WTC11 (cell line): ENCODE results near the gene RAB17.

GRCh38 chr2:237190992-237191505 lies 105.4 kb downstream of the COPS8 start:
- PRO-cap, result no peak

- PRO-cap, result no peak
These were observed 159.0 kb downstream of the COL6A3 start for GRCh38 chr2:237255022-237255349.

GRCh38 chr2:237300039-237300385 lies 114.0 kb downstream of the COL6A3 start:
- PRO-cap, result no peak

GRCh38 chr2:237321075-237321606 lies 92.8 kb downstream of the COL6A3 start:
- PRO-cap, result no peak

GRCh38 chr2:237358982-237359629 lies 54.9 kb downstream of the COL6A3 start:
- PRO-cap, result no peak

DNA sequence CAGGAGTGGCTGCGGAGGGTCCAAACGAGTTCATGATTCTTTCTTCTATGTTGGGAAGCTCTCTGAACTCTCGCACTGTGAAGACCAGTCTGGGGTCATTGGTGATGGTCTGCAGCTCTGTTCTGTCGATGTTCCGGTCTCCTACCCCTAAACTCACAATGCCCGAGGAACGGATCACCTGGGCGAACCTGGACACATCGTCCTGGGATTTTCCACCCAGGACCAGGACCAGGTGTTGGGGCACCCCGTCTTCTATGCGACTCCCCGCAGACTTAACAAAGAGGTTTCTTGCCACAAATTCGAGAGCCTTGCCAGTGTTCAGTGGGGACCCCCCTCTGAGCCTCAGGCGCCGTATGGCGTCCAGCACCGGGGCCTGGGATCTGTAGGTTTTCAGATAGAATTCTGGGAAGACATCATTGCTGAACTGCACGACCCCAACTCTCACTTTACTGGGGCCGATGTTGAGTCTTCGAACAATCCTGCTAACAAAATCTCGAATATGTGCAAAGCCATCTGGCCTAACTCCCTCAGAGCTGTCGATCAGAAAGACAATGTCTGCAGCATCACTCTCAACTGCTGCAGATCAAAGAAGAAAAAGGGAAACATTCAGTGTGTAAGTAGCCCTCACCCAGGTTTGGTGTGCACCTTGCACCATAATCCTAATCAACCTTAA lies 45.2 kb downstream of the COL6A3 start:
- PRO-cap, result no peak

DNA sequence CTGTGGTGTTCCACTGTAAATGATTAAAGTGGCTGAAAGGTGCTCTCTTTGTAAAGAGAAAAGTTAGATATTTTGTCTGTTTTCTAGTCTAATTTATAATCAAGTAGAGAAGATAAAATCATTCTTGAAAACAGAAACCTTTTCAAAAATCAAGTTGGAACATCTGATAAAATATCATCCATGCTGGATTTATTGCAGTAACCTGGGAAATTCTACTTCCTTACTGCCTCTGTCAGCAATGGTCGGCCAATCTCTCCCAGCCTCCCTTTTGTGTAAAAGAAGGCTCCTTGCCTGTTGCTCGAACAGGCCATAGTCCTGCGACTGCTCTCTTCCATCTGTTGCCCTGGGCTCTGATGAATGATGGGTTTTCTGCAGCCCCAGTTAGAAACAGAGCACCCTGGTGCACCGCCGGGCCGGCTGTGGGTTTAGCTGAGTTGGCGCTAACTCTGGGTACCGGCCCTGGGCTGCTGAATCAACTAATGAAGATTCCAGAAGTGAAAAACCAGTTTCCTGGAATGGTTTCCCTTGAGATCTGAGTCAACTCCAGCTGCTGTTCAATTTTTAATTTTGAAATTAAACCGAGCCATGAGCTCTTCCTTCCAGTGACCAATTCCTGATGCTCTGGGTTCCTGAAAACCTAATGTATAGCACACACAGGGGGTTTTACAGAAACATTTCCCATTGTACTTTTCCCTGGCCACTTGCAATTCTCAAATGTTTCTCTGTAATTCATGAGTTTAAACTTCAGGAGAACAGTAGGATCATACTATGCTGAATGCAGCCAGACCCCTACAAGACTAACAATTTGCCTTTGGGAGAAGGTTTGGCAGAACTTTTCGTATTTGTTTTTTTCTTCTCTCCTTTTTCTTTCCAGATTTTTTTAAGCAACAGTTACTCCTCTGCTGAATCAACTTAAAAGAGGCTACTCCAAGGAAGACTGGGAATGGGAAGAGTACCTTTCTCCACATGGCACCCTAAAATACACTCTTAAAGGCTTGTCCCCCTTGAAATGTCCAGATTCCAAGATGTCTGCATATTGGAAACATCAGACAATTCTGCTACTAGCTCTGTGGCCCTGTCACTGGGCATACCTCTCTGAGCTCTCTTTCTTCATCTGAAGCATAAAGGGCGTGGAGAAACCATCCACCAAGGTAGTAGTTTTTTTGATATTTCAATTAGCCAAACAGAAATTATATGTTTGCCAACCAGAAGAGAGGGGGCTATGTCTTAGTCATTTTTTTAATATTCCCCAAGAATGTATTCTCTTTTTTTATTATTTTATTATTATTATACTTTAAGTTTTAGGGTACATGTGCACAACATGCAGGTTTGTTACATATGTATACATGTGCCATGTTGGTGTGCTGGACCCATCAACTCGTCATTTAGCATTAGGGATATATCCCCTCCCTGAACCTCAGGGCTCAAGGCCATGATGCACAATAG lies 5.4 kb downstream of the COL6A3 start:
- PRO-cap, result no peak

GRCh38 chr2:237438075-237438659 lies 24.2 kb upstream of the COL6A3 start:
- PRO-cap, result bidirectional peak, plus-strand start at chr2:237438373, minus-strand start at chr2:237438235

- PRO-cap, result no peak
These were observed 31.0 kb upstream of the MLPH start for GRCh38 chr2:237455884-237456619.

GRCh38 chr2:237475198-237476107 lies 11.6 kb upstream of the MLPH start:
- PRO-cap, result bidirectional peak, plus-strand start at chr2:237475256, minus-strand start at chr2:237475277; bidirectional peak, plus-strand start at chr2:237475607, minus-strand start at chr2:237475488

- PRO-cap, result no peak
These were observed 1.2 kb upstream of the MLPH start for GRCh38 chr2:237485847-237486185.

DNA sequence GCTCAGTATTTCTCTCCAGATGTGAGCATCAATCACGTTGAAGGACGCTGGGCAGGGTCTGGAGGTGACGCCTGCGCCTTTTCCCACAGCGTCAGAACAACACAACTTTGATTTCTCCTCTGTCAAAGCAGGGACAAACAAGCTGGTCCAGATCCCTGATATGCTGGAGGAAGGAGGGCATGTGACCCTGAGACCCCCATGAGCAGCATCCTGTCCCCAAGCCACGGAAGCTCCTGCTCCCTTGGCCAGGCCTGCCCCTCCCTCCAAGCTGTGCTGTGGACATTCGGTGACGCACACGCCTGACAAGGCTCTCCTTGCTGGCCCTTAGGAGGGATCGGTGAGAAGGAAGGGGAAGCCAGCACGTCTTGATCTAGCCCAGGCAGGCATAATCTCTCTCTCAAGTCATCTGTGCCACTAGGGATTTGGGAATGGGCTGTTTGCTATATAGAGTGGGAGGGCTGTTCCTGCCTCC lies 11.3 kb downstream of the MLPH start:
- PRO-cap, result no peak

DNA sequence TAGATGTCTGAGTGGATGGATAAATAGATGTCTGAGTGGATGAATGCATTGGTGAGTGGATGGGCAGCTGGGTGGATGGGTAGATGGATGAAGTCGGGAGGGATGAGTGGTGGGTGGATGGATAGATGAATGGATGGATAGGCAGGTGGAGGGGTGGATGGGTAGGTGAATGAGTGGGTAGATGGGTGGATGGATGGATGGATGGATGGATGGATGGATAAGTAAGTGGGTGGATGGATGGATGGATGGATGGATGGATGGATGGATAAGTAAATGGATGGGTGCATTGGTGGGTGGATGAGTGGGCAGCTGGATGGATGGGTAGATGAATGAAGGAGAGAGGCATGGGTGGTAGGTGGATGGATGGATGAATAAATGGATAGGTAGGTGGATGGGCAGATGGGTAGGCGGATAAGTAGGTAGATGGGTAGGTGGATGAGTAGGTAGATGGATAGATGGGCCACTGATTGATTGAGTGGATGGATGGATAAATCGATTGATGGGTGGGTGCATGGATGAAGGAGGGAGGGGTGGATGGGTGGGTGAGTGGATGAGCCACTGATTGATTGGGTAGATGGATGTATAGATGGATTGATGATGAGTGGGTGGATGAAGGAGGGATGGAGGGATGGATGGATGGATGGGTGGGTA lies 30.6 kb downstream of the MLPH start:
- PRO-cap, result no peak

GRCh38 chr2:237589980-237590895 lies at the start of gene RAB17:
TSS of gene RAB17 (minus strand) at chr2:237590734.
- PRO-cap, result bidirectional peak, plus-strand start at chr2:237590565, minus-strand start at chr2:237590559; bidirectional peak, plus-strand start at chr2:237590841, minus-strand start at chr2:237590674

DNA sequence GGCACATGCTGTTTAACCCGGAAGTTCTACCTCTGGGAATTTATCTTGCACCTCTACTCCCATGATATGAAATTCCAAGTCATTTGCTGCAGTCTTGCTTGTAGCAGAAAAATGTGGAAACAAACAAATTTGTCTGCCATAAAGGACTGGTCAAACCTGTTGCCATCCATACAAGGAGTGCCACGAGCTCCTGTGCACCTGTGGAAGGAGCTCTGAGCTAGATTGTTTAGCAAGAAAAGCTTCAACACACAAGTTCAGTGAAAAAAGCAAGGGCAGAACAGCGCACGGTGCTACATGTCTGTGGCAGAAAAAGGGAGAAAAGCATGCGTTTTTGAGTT lies 33.1 kb downstream of the LRRFIP1 start:
- PRO-cap, result no peak

DNA sequence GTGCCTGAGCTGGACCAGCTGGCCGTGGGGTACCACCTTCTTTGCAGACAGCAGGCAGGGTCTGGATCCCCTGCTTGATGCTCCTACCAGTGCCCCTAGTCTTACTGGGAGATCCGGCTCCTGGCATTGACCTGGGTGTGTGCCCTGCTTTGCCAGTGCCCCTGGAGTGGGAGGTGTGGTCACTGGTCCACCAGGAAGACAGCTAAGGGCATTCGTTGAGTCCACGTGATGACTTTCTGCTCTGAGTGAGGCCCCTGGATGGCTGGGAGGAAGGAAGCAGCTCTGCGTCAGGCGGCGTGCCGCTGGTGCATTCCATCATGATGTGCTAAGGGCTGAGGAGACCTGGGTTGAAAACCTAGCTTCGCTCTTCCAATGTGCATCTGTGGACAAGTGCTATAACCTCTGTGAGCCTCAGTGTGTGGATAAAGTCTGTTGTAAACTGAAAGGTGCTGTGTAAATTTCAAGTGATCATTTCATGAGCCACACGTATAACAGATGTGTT lies 59.5 kb downstream of the LRRFIP1 start:
- PRO-cap, result no peak

DNA sequence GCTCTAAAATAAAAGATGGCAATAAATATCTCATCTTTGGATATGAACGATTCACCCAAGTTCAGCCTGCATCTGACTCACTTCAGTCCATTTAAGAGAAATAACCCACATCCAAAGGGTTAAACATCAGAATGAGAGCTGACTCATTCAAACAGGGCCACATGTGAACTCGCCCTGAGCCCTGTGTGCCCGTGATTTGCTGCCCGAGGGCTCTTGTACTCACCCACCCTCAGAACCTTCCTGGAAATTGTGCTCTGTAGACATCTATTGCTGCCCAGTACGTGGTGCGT lies 67.0 kb upstream of the RBM44 start:
- PRO-cap, result no peak

DNA sequence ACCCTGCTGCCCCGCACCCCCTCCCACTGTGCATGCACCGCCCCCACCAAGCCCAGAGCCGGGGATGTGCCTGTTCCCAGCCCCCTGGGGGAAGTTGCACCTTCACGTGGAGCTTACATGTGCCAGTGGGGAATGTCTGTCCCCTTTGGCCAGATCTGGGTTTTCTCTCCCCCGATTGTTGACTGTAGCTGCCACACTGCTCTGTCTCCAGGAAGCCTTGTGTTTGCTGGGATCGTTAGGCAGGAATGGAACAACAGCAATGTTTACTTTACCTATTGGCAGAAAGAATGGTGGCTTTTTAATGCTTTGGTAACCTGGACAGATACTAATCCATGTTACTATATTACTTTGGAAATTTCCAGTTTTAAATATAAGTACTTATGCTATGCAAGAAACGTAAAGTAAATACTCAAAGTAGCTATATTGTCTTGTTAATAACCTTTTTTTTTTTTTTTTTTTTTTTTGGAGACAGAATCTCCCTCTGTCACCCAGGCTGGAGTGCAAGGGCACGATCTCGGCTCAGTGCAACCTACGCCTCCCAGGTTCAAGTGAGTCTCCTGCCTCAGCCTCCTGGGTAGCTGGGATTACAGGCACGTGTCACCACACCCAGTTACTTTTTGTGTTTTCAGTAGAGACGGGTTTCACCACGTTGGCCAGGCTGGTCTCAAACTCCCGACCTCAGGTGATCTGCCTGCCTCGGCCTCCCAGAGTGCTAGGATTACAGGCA lies 64.6 kb upstream of the RBM44 start:
- PRO-cap, result no peak

DNA sequence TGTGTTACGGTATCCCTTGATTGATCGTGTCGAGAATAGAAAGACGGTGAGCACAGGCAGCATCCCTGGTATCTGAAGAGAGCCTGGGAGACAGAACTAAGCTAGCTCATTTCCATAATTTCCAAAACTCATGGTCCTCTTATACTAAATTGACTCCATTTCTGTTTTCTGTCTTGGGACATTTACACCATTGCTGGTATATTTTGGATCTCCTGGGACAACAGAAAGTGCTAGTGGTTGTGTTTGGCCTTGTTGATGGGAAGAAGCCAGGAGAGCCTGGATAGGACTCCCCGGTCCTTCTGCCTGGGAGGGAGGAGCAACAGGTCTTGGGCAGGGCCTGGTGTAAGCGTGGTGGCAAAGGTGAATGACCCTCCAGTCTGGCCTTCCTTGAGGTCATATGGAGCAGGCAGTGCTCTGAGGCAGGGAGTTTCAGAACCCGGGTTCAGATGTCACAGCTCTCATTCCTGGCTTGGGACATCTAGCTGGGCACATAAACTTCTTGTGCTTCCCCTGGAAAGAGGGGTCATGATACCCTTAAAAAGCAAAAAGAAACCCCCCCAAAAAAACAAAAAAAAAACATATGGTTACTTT lies 56.0 kb upstream of the RBM44 start:
- PRO-cap, result no peak

DNA sequence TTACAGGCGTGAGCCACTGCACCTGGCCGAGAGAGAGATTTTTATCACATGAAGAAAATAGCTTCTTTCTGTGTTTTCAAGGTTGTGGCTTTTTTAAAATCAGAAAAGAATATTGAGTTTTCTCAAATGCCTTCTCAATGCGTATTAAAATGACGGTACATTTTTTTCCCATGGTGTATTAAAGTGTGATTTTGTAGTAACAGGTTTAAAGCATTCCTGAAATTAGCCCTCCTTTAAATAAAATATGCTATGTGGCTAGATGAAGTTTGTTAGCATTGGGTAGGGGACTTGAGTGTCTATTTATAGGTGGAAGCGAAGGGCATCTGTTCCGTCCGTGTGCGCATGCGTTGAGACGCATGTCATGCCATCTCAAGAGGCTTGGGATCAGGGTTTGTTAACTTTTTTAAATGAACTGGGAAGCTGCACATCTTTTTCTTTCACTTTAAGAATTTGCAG lies 39.9 kb downstream of the RAMP1 start:
- PRO-cap, result no peak